Metastatic Breast Carcinoma in the Ovary (tissue), 3 donors: ENCODE measurements around the genes PER3 and UTS2.

DNA sequence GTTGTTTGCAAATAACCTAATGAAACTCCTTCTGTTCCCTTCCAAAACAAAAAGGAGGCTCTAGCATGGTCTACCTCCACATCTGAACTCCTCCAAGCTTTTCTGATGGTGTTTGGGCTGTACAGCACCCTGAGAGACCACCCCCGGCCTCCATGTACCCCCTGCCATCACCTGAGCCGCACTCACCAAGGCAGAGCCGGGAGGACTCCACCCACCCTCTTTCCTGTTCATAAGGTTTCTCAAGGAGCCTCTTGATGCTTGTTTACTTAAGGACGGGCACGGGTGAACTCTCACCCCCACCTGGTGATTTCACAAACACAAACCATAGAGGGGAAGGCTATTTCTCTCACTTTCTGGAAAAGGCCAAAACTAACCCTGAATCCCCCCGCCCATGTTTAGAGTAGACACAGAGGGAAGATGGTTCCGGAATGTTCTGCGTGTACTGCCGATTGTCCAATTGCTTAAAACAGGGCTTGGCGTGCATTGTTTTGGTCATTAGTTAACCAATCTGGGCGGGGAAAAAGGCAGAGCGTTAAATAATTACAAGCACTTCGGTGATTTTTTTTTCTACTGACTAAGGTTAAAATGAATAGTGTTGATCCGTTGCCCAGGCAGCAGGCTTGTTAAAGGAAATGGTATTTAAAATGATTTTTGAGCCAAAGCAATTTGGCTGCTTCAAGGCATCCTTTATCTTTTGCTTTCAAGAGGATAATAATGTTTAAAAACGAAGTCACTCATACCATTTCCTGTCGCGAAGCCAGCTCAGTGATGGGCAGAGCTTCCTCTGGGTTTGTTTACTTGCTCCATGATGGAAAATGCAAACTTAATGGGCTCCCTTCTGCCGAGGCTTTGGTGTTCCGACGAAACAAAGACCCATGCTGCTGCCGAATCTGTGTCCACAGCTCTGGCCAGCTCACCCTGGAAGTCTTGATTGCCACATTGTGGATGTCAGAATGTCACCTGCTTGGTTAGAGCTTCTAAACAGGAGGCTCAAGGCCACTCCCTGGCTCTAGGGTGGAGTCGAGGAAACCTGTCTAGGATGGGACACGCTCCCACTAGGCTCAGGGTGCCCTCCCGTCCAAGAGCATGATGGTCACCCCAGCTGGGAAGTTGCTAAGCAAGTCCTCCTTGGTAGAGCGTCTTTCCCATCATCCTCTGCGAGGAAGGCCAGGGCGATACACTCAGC is 279.7 kb upstream of the VAMP3 start:
- PRO-cap, 3 experiments = peak in 1 of 3 experiments; most common minus-strand start position 459 of the sequence (in 1)

DNA sequence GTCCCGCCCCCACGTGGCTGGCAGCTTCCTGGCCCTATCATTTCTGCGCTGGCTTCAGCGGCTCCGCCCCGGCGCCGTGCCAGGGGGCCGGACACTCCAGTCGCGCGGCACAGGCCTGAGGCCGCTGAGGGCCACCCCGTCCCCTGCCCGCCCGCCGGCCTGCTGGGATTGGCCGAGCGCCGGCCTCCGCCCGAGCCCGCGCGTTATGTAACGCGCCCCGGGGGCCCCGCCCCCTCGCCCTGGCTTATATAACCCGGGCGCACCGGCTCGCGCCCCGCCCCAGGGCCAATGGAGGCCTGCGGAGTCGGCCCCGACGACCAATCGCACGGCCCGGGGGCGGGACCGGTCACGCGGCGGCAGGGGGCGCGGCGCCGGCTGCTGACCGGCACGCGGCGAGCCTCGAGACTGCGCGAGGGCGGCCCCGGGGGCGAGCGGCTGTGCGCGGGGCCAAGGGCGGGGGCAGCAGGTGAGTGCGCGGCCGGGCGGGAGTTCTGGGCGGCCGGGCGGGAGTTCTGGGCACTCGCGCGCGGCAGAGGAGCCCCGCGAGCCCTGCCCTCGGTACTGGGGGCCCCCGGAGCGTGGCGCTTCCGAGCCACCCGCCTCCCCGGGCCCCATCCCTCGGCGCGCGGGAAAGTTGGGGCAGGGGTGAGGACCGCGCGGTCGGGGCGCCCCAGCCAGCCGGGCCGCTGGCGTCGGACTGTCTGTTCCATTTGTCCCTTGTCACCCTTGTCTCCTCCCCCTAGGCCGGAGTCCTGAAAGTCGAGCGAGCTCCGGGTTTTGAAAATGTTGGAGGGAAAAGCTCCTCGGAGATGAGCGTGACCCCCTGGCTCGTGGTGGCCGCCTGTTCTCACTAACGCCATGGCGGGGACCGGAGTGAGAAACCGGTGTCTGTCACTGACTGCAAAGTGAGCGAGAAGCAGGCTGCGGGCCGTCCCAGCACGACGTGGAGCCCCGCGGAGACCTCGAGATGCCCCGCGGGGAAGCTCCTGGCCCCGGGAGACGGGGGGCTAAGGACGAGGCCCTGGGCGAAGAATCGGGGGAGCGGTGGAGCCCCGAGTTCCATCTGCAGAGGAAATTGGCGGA is at the start of gene PER3:
PER3 (plus strand) TSS at position 381 of the 1,083 bp plus-strand sequence.
- PRO-cap, 3 experiments = peak in 3 of 3 experiments; most common plus-strand start position 94 of the sequence (in 2); most common minus-strand start position 219 of the sequence (in 2)

DNA sequence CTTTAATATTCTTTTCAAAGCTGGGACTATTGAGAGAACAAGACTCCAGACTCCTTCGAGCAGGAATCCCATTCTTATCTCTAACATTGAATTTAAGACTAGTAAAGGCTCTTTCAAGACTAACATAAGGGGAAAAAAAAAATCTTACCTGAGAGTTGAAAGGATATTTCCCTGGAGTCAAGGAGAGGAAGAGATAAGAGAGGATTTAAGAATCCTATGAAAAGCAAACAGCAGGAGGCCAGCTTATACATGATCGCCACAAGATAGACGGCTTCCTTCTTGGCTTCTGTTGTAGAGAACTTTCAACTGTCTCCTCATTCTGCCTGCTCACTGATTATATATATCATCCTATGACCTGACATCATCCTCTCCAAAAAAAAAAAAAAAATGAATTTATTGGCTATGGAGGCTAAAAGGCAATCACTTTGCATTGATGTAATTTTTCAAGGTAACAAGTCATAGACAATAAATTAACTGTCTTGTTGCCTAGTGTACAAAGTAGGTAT is at the start of gene UTS2:
UTS2 (minus strand) TSS at position 313 of the 506 bp plus-strand sequence.
- PRO-cap, 3 experiments = no peak in any of the 3 experiments

GRCh38 chr1:7912919-7913404 is 27.7 kb downstream of the TNFRSF9 start:
- PRO-cap, 3 experiments = no peak in any of the 3 experiments

- PRO-cap, 3 experiments = peak in 3 of 3 experiments; most common plus-strand start chr1:7954314 (in 2); most common minus-strand start chr1:7954184 (in 1)
These were observed 7.4 kb upstream of the PARK7 start for GRCh38 chr1:7953750-7954851.

GRCh38 chr1:8003974-8004646 is 22.0 kb downstream of the ERRFI1 start:
- PRO-cap, 3 experiments = no peak in any of the 3 experiments

GRCh38 chr1:8009683-8010005 is 16.5 kb downstream of the ERRFI1 start:
- PRO-cap, 3 experiments = no peak in any of the 3 experiments

- PRO-cap, 3 experiments = peak in 1 of 3 experiments; most common minus-strand start chr1:8011477 (in 1)
These were observed 14.8 kb downstream of the ERRFI1 start for GRCh38 chr1:8011221-8011769.

DNA sequence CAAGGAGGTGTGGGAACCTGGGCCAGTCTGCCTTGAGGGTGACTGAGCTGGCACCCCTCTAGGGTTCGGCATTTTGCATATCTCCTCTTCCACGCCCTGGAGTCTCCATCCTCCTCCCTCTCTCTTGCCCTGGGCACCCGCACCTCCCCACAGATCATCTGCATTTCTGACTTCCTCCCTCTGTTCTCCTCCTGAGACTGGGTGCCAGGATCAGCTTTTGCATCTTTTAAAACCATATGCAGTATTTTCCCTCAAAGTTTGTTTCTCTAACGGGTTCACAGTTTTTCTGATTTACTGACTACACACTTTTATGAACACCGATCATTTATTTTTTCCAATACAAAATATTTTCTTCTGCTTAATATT is 107.2 kb upstream of the ERRFI1 start:
- PRO-cap, 3 experiments = peak in 1 of 3 experiments; most common minus-strand start position 199 of the sequence (in 1)

DNA sequence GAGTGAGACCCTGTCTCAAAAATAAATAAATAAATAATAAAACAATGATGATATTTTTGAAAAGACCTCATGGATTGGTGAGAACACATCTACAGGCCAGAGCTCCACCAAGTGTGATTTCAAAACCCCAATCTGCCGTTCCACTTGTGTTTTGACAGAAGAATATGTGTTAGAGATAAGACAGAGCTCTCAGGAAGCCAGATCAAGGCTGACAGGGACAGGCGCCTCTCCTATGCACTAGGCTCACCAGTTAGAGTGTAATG is 110.6 kb upstream of the ERRFI1 start:
- PRO-cap, 3 experiments = peak in 1 of 3 experiments; most common plus-strand start position 200 of the sequence (in 1)

GRCh38 chr1:8189685-8190336 is 128.1 kb upstream of the SLC45A1 start:
- PRO-cap, 3 experiments = no peak in any of the 3 experiments

- PRO-cap, 3 experiments = peak in 2 of 3 experiments; most common plus-strand start chr1:8202349 (in 2); most common minus-strand start chr1:8202237 (in 1)
These were observed 115.6 kb upstream of the SLC45A1 start for GRCh38 chr1:8202125-8202943.

- PRO-cap, 3 experiments = no peak in any of the 3 experiments
These were observed 34.8 kb upstream of the SLC45A1 start for GRCh38 chr1:8283032-8283591.

GRCh38 chr1:8407777-8408694 is 90.1 kb downstream of the SLC45A1 start:
- PRO-cap, 3 experiments = no peak in any of the 3 experiments

GRCh38 chr1:8411964-8412540 is 94.1 kb downstream of the SLC45A1 start:
- PRO-cap, 3 experiments = peak in 1 of 3 experiments; most common minus-strand start chr1:8412456 (in 1)

GRCh38 chr1:8455583-8456164 is 137.8 kb downstream of the SLC45A1 start:
- PRO-cap, 3 experiments = no peak in any of the 3 experiments

GRCh38 chr1:8533228-8533518 is 215.3 kb downstream of the SLC45A1 start:
- PRO-cap, 3 experiments = no peak in any of the 3 experiments

DNA sequence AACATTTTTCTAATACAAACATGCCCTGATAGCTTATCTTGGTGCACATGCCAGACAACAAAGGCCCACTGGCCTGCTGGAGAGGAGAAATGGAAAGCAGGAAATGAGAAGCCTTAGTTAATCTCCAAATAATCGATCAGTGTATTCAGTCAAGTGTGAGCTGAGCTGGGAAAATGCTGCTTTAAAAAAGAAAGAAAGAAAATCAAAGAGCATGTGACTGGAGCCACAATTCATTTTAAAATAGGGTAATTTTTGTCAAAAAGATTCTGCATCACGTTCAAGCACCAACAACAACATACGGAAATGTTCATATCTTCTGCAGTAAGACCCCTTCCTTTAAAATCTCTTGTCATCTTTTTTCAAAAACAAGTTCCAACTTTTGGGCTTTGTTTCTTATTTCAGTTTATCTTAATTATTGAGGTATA is 245.7 kb downstream of the RERE start:
- PRO-cap, 3 experiments = no peak in any of the 3 experiments

DNA sequence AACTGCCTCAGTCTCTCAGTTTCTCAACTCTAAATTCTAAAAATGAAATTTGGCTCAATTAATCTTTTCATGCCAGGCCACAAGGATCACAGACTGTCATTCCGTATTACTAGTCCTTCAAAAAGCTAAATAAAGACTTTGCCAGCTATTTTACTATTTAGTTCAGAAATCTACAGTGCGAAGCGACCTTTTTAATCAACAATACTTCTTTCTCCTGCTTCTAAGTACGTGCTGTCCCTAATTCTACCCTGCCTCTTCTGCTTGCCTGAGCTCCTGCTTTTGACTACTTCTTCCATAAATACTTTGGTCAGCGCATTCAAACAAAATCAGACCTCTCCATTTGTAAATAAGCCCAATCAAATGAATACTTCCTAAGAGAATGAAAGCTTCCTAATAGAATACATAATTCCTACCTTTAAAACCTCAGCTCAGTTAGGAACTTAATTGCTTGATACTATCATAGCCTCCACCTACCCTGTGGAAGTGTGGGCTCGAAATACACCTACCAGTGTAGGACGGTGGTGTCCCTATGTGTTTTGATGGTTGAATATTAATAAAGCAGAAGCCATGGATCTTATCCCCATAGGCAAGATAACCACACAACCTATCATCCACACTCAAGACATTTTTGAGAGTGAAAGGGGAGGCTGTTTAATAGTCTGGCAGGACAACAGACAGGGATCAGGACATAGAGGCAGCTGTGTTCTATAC is 196.8 kb downstream of the RERE start:
- PRO-cap, 3 experiments = no peak in any of the 3 experiments

GRCh38 chr1:8652429-8653118 is 164.9 kb downstream of the RERE start:
- PRO-cap, 3 experiments = no peak in any of the 3 experiments